Right ventricle myocardium (tissue), 1 donor: ENCODE data around the gene CREBRF.

DNA sequence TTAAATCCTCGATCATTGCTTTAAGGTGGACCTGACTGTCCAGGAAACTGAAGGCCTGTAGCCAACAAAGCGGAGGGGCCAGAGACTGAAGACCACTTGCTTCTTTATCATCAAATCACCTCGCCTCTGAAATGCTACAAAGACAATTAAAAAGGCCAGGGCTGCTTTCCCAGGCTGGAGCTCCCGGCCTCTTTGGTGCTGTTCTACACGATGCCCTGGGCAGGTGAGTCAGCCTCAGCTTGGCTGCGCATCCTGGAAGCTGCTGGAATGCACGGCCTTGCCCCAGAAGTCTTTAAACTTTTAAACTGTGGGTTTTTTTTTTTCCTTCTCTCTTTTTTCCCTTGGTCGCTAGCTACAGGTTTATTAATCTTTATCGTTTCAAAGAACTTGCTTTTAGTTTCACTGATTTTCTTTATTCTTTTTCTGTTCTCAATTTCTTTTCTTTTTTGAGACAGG lies 46.5 kb downstream of the SH3PXD2B start:
- PRO-cap, 2 experiments = no peak in any of the 2 experiments

DNA sequence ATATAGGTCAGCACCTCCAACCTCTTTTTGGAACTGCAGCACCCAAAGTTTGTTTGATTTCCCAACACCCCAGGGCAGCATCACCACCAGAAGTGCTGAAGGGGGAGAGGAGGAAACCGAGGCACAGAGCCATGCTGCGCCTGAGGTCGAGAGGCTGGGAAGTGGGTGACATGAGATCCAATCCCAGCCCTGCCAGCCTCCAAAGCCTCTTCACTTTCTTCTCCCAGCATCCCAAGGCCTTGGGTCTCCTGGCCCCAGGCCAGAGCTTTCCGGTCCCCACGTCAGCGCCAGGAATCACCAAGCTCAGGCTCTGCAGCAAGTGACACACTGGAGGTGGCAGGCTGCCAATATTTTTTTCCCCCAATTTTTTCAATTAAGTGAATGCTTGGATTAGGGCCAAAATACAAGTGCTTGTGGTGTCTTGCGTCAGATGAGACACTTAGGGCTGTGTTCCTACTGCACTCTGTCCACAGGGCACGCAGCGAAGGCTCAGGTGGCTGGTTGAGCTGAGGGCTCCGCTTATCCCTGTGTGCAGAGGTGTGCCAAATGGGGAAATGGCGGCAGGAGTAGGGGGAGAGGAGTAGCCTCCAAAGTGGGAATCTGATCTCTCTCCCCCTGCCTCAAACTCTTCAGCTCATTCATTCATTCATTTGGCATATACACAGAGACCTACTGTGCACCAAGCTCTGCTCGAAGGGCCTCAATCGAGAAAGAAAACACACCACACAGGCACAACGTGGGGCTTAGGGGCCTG lies 16.8 kb downstream of the SH3PXD2B start:
- PRO-cap, 2 experiments = peak in 1 of 2 experiments; most common plus-strand start position 466 of the sequence (in 1)

GRCh38 chr5:172453199-172453711 lies 1.1 kb downstream of the SH3PXD2B start:
- PRO-cap, 2 experiments = no peak in any of the 2 experiments

DNA sequence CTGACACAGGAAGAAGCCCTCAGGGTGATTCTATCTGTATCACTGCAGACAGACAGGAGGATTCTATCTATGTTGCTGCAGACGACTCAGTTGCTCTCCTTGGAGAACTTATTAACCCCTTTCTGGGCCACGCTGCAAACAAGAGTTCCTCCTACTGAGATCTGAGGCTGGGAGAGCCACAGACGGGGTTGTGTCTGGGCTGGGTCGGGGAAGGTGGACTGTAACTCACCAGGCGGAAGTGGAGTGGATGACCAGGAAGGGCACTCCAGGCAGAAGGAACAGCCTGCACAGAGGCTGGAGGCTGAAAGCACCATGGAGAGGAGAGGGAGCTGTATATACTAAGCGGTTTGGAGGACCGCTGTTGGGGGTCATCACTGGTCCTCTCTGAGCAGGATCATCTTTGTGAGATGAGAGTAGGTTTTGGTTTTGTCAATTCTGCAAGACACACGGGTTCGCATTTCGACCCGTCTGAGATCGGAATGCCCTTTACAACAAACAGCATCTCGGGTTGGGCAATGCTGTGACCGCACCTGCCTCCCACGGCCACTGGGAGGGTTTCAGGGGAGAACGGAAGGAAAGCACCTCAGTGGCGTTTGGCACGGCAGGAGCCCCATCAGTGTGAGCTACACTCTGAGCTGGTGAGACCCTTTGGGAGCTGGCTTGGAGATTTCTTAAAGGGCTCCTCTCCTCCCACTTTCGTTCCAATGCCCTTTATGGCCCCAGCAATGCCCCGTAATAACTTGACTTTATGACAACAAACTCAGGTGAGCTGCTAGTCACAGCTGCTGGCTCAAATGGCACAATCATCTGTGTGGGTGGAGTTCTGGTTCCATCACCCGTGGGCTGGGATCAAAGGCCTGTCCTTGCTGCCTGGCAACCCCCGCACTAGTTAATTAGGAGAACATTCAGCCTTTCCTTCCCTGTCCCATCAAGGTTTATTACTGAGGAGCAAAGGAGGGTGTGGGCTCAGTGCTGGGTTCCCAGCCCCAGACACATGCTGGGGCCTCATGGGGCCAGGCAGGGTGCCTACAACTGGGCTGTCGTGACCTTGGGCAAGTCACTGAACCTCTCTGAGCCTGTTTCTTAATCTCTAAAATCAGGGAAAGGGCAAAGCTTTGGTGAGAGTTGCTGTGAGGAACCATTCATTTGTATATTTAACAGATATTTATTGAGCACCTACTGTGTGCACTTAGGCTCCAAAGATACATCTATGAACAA lies 18.6 kb upstream of the NEURL1B start:
- PRO-cap, 2 experiments = no peak in any of the 2 experiments

- PRO-cap, 2 experiments = no peak in any of the 2 experiments
Observed at GRCh38 chr5:172650425-172651048, 9.5 kb downstream of the NEURL1B start.

DNA sequence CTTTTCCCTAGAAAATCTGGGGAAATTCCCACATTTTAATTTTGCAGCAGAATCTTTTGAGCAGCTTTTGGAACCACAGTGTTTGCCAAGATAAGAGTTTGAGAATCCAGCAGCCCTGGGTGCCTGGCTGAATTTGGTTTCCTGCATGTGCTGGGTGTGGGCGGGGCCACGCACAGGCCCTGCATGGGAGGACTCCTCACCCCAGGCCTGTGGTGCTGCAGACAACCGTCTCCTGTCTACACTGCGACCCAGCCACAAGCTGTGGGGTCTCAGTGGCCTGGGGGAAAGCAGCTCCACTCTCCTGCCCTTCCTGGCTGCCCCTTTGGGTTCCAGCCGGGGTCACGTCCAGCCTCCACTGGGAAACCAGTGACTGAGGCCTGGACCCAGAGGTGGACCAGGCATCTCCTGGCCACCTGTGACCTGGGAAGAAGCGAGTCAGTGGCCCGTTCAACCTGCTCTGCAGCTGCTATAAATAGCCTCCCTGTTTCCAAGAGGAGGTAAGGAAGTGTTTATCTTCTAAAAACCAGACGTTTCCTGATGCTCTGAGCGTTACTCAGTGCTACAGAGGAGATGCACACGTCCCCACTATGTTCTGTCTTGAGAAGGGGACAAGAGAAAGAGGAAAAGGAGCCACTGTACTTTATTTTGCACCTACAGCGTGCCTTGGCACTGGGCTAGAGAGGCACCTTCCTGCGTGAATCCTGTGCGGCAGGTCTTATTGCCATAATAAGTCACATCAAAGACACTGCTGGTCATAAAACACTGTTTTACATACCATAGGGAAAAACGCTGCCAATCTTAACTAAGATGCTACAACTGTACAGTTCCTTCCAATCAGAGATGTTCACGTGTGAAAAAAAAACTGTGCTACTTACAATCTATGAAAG lies 47.9 kb downstream of the NEURL1B start:
- PRO-cap, 2 experiments = no peak in any of the 2 experiments

GRCh38 chr5:172696415-172696885 lies 55.4 kb downstream of the NEURL1B start:
- PRO-cap, 2 experiments = peak in 2 of 2 experiments; most common plus-strand start chr5:172696651 (in 2)

- PRO-cap, 2 experiments = no peak in any of the 2 experiments
Observed at GRCh38 chr5:172720091-172720361, 51.0 kb downstream of the DUSP1 start.

GRCh38 chr5:172736168-172736446 lies 34.9 kb downstream of the DUSP1 start:
- PRO-cap, 2 experiments = no peak in any of the 2 experiments

GRCh38 chr5:172757959-172759192 lies 12.6 kb downstream of the DUSP1 start:
- PRO-cap, 2 experiments = no peak in any of the 2 experiments

DNA sequence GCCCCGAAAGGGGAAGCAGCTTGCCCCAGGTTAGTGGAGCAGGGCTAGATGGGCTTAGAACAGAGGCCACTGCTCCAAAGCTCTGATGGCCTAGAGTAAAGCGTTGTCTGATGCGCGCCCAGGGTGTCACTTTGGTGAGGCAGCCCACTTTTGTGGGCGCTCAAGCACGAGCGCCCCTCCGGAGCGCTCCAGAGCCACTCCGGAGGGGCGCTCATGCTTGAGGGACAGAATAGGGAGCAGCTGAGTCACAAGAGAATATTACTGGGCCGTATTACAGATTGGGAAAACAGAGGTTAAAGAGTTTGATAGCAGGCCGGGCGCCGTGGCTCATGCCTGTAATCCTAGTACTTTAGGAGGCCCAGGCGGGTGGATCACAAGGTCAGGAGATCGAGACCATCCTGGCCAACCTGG lies 7.0 kb downstream of the DUSP1 start:
- PRO-cap, 2 experiments = no peak in any of the 2 experiments

- PRO-cap, 2 experiments = no peak in any of the 2 experiments
Observed at GRCh38 chr5:172779799-172780274, 8.8 kb upstream of the DUSP1 start.

DNA sequence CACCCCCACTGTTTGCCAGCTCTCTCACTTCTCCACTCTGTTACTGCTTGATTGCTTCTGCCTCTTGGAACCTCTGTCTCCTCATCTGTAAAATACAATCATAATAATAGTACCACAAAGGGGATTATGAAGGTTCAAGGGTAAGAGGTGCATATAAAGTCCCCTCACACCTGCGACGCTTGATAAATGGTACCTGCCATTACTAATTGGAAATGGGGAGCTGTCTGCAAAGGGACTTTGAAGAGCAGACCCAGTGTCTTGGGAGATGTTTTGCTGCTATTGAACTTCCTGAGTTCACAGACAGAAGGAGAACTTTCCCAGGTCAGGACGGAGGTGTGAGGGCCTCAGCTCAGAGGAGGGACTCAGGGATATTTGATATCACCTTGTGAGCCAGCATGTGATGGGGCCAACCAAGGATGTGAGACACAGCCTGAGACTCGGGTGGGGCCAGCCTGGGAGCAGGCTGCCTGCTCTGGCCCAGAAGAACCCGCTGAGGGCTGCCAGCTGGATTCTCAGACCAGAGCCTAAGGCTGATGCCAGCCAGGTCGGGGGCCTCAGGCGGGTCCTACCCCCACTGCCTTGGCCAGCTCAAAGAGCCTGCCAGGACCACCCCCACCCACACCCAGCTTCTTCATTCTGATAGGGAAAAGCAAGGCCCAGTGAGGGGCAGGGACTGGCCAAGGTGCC lies 20.1 kb upstream of the DUSP1 start:
- PRO-cap, 2 experiments = no peak in any of the 2 experiments

GRCh38 chr5:172800914-172801829 lies 30.2 kb upstream of the DUSP1 start:
- PRO-cap, 2 experiments = no peak in any of the 2 experiments

GRCh38 chr5:172850296-172850560 lies 16.2 kb downstream of the ERGIC1 start:
- PRO-cap, 2 experiments = no peak in any of the 2 experiments

- PRO-cap, 2 experiments = no peak in any of the 2 experiments
Observed at GRCh38 chr5:172896810-172897353, 62.3 kb upstream of the RPL26L1 start.

DNA sequence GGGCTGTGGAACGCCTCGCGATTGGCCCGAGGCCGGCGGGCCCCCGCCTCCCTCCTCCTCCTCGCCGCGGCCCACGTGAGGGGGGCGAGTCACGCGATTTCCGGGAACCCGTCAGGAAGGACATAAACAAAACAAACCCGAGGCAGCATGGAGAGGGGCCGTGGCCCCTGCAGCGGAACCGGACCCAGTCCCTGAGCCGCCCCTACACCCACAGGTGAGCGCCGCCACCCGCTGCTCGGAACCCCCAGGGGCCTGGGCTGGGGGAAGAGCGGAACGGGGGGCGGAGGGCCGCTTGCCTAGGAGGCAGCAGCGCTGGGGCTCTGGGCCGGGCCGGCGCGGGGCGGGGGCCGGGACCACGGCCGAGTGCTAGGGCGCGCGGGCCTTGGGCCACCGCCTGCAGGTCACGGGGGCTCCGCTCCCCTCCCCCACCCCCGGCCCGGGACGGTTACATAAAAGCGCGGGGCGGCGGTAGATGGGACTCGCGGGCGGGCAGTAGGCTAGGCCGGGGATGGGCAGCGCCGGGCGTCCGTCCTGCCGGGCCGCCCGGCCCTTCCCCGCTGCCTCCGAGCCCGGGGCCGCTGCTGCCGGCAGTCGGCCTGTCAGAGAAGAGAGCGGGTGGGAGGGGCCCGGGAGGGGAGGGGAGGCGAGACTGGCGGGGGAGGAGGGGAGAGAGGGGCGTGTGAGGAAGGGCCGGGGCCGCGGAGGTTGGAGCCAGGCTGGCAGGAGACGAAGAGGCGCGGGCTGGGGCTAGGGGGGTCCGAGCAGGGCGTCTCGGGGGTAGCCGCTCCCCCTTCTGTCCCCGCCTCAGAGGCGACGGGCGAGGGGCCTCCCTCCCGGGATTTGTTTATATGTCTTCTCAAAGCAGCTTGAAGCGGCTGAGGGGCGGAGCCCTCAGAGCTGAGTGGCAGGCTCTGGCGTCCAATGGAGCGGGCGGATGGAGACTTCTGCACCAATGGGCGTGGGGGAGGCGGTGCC lies at the start of gene CREBRF:
Gene CREBRF (plus strand): TSS at position 87 of the 975 bp plus-strand sequence.
- PRO-cap, 2 experiments = peak in 2 of 2 experiments; most common plus-strand start position 129 of the sequence (in 2); most common minus-strand start position 601 of the sequence (in 2)

GRCh38 chr5:173302290-173302985 lies 25.8 kb downstream of the STC2 start:
- PRO-cap, 2 experiments = no peak in any of the 2 experiments

DNA sequence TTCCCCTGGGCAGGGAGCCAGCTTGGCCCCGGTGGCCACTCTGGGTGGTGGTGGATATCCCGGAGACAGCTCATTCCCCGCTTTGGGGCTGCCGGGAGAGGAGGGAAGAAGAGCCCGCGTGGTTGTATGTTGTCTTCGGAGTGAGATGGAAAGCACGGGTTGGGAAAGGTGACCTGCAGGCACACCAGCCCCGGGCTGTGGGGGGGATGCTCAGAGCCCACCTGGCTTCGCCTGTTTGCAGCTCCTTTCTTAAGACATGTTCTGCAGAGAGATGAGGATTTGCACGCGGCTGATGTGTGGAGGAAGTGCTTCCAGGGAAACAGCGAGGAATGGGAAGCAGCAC lies 84.6 kb upstream of the STC2 start:
- PRO-cap, 2 experiments = no peak in any of the 2 experiments

- PRO-cap, 2 experiments = no peak in any of the 2 experiments
Observed at GRCh38 chr5:173454183-173454719, 126.0 kb upstream of the STC2 start.